Colon Carcinoma Metastatic in the Brain (tissue), 2 donors: ENCODE measurements around a stretch of chr2.

- PRO-cap, 2 experiments = no peak in any of the 2 experiments
These were observed 156.6 kb downstream of the NBAS start for GRCh38 chr2:15404422-15404957.

DNA sequence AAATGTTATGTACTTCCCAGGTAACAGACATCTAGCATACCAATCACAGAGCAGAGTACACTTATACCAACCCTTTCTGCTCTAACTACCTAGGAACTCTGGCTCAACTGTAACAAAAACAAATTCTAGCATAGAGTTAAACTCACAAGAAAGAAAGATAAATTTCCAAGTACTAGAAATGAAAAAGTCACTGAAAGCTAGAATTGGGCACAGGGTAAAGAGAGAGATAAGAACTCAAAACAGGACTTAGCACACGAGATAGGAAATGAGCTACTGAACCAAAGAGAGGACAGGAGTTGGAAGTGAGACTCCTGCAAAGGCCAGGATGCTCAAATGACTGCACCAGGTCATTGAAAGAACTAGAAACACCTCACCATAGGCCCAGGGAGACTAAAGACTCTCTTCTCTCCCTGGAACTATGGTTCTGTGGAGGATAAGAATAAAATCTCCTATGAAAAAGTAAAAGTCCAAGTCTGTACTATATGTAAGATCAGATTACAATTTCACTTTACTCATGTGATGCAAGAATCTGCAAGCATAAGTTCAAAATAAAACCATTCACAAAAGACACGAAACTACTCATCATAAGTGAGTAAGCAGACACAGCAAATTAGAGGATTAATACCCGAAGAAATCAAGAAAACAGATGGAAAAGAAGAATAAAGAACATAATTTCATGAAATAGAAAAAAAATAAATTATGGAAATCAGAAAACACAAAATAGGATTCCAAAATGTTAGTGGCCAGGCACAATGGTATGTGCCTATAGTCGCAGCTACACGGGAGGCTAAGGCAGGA, 6.6 kb downstream of the NBAS start:
- PRO-cap, 2 experiments = no peak in any of the 2 experiments

GRCh38 chr2:15629865-15630278, 38.2 kb downstream of the DDX1 start:
- PRO-cap, 2 experiments = no peak in any of the 2 experiments

DNA sequence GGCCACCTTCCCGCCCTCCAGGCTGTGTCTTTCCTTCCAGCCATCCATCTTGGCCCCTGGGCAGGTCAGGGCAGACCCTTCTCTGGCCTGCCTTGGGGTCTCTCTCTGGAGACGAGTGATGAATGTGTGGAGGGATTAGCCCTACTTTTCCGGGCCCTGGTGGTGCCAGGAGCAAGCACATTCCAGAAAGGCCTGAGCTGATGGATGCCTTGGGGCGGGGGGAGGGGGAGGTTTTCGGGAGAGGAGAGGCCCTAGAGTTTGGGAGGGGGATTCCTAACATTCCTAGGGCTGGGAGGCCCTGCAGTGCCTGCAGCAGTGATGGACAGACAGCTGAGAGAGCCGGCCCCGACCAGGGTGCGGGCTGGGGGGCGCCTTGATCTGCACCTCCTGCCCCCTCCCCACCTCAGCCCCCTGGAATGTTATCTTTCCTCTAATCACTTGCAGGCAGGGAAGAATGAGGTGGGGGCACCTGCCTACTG, 156.1 kb downstream of the DDX1 start:
- PRO-cap, 2 experiments = no peak in any of the 2 experiments

DNA sequence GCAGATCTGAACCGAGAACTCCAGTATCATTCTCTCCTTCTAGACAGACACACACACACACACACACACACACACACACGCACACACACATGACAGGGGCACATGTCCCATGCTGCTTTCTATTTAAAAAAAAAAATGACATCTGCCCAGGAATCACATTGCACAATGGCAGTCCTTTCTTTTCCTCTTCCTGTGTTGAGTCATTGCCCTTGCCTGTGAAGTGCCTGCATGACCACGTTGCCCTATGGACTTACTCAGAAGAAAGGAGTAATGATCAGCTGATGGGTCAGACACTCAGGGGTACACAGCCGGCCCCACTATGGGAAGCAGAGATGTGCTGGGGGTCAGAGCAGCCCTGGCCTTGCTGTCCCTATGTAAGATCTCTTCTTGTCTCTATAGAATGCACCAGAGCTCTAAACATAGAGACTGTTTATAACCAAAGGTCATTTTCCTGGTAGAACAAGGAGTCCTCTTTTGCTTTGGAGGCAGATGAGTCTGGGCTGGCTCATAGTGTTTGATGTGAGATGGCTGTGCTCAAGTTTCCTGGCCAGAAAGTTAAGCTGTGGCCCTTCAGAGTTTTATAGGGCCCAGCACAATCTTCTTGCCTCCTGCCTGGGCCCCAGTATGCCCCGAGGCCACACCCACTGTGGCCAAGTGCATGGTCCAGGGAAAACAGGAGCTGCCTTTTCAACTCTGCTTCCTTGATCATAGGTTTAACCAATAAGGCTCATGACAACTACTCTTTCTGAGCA, 66.0 kb downstream of the MYCN start:
- PRO-cap, 2 experiments = no peak in any of the 2 experiments

DNA sequence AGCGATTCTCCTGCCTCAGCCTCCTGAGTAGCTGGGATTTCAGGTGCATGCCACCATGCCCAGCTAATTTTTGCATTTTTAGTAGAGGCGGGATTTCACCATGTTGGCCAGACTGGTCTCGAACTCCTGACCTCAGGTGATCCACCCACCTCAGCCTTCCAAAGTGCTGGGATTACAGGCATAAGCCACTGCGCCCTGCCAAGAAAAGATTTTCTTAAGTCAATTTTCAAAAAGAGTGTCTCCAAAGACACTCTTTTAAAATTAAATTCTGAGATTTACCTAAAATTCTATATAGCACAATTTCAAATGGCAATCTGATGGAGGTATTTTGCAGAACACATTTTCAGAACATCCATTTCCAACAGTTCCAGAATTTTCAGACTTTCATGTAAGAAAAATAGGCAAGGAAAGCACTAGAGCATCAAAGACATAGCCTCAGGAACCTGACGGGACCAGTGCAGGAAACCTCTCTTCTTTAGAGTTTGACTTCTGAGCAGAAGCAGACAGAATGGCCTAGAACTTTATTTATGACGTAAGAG, 117.9 kb downstream of the CYRIA start:
- PRO-cap, 2 experiments = no peak in any of the 2 experiments

- PRO-cap, 2 experiments = no peak in any of the 2 experiments
These were observed 81.6 kb downstream of the CYRIA start for GRCh38 chr2:16583810-16584582.

DNA sequence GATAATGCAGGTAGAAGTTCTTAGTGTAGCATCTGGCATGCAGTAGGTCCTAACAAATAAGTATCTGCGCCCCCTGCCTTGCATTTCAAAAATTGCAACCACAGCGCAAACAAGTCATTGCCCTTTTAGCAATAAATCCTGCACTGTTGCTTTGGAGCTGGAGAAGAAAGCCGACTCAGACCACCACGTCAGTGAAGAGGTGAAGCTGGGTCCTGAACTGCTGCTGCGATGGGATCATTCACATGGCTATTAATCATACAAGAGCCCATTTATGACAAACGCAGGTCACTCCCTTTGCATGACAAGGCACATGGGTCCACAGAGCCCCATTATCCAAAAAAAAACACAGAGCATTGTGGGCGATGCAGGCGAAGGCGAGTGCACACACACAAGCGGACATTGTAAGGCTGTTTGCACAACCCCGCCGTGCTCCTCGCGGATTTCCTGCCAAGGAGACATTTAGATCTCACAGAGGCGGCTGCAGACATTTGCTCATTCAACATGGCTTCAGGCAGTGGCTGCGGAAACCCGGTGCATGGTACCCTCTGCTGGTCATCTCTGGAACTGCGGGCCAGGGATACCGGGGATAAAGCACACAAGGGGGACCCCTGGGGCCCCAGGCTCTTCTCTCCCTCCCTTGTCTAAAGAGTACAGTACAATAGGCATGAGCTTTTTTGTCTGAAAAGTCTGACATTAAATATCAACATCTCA, 56.8 kb downstream of the CYRIA start:
- PRO-cap, 2 experiments = no peak in any of the 2 experiments

DNA sequence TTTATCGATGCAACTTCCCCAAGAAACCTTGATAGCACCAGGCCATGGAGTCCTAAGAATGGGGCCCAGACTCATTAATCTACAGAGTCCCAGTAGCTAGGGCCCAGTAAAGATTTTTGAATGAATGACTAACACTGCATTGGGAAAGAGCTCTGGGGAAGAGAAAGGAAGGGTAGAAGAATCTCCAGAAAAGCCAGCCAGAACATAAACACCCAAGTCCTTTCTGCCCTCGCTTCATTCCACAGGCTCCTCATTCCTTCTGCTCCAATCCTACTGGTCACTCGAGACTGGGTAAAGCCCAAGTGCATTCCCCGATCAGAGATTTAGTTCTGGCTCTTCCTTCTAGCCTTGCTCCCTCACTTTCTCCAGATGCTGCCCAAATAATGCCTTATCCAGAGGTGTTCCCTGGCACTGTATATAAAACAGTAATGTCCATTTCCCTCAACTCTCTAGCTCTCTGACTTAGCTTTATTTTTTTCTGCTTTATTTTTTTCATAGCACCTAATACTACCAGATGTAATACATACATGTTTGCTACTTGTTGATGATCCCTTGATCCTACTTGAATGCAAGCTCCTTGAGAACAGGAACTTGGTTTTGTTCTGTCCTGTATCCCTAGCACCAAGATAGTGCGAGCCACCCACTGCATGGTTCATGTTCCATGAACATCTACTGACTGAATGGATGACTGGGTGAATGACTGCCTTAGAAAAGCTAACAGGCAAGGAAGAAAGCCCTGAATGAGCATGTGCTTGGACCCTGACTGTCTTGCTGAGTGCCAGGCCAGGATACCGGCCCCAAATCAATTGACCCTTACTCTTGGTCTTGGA, 44.1 kb downstream of the CYRIA start:
- PRO-cap, 2 experiments = no peak in any of the 2 experiments

- PRO-cap, 2 experiments = no peak in any of the 2 experiments
These were observed 15.2 kb downstream of the CYRIA start for GRCh38 chr2:16650341-16650964.

DNA sequence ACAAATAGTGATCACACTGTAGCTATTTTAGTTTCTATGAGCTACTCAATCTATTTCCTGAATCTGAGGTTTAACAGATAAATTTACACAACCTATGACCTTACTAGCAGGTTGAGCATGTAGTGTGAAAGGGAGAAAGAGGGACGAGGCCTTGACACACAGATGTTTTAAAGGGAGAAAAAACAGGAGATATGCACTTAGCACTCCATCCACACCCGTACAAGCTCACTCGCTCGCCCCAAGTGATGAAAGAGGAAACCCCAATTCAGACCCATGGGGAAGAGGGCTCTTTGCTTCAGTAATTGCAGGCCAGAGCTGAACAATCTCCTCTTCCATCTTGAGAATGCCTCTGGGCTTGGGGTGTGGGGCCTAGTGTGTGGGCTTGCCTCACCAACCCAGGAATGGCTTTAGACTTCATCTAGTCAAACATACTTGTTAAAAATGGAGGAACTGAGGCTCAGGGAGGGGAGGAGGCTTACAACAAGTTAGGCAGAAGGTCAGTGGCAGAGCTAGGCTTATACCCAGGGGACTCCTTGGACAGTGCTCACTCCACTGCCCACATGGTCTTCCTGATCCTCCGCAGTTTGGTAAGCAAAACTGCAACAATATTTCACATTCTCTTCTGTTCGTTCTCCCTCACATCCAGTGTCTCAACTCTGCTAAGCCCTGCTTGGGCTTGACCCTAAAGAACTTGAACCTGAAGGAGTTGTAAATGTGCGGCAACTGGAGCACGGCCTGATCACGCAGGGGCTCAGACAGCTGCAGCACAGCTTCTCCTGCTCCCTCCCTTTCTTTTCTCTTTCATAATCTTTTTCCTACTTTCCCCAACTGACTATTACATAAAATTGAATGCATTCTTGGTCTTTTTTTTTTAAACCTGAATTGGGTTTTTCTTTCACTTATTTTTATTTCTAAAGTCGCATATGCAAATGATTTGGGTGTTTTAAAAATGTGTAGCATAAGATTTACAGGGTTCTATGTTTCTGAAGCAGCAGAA, 10.4 kb downstream of the CYRIA start:
- PRO-cap, 2 experiments = no peak in any of the 2 experiments

GRCh38 chr2:16660826-16661101, 4.9 kb downstream of the CYRIA start:
- PRO-cap, 2 experiments = no peak in any of the 2 experiments

DNA sequence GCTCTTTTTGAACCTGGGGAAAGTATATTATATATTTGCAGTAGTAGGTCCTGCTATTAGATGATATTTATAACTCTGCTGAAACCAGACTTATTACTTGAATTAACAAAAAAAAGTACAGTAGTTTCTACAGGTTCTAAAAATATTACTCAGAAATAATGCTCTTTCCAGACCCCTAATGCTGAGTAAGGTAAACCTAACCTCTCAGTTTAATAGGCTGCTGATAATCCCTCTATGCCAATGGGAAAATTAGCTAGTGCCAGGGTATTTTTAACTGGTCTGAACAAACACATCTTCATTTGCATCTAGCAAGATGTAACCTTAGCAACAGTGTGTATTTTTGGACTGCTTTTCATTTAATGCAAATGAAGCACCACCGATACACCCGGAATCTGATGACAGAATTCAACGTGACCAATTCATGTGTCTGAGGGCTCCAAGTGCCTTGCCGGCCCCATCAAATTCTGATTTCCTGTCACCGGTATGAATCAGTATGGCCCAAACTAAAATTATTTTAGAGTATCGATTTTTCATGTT, 47.3 kb upstream of the CYRIA start:
- PRO-cap, 2 experiments = no peak in any of the 2 experiments

DNA sequence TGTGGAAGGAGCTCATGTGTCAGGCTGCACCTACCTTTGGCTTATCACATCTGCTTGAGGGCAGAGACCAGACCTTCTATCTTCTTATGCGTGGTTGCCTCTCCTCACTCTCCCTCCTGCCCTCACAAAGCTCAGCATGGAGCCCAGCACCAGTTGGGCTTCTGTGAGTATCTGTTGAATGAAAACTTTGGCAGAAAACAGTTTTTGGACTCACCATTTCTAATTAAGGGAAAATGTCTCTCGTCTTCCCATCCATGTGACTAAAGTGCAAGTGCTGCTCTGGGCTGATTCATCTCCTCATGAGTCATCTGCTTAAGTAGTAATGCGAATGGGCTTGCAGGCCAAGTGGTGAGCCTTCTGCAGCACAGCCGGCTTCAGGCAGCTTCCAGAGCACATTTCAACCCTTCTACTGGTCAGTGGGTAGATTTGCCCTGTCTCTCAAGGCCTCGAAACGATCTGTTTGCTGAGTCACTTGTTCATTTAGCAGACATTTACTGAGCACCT, 102.6 kb downstream of the VSNL1 start:
- PRO-cap, 2 experiments = no peak in any of the 2 experiments

DNA sequence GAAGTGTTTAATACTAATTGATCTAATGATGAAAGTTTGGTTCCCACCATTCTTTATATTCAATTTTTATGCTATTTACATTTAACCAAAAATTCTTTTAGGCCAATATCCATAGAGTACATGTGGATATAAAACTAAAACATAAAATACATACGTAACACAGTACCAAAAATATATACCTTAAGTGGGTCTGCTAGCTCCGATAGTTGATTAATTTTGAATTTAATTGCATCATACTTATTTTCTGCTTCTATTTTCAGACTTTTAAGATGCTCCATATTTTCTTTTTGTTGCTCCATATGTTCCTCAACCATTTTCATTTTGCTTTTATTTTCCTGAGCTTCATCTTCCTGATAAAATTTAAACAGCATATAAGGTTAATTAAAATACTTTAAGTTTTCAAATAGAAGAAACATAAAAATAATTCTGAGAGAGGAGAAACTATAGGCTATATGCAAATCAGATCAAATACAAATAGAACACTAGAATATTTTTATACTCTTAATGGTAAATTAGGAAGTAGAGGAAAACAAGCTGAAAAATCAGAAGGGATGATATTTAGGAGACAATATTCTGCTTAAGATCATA, 53.5 kb downstream of the SMC6 start:
- PRO-cap, 2 experiments = no peak in any of the 2 experiments

DNA sequence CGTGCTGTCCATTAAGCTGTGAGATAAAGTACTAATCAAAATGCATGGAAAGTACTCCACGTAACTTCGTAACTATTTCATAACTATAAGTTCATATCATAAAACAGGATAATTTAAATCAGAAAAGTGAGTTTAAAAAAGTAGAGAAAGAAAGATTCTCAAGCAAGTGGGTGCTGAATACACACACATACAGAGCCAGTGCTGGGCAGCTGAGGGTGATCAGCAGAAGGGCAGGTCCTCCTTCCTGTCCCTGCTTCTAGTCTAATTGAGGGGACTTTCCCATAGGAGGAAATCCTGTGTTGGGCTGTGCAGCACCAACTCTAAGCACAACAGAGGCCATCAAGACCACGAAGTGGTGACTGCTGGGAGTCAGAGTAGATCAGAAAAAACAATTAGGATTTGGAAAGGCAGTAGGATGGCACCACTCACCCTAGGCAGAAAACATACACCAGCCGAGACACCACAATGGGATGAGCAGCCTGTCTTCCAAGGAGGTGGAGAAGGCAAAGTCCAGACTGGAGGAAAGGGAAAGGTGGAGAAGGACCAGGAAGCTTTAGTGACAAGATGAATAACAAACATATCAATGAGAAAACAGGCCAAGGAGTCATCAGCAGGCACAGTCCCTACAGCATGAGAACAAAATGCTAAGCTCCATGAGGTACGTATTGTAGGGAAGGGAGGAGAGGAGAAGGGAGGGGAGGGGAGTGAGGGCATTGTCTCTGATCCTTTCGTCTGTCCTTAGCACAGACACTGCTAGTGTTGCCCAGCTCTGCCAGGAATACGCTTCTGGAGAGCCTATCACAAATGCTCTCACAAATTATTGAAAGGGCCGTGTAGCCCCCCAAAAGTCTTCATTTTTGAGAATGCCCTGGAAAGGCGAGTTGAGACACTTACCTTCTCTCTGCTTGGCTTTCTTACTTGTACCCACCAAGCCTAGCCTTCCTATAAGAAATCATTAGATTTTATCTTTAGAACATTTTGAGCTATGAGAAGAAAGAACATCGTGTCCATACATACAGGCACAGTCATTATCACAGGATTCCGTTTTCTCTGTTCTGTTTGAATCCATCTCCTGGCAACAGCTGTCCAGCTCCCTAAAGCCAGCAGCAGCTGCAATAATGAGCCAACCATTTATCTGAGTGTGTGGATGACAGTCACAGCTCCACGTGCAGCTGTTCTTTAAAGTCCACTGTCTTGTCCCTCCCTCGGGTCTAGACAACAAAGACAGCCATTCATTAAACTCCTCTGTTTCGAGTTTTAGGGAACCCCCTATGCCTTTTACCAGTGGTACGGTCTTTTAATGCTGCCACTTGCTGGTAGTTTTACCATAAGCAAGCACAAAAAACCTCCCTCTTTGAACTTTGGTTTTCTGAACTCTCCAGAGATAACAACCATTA, 16.6 kb upstream of the MSGN1 start:
- PRO-cap, 2 experiments = no peak in any of the 2 experiments

GRCh38 chr2:18299400-18299894, 261.0 kb downstream of the RDH14 start:
- PRO-cap, 2 experiments = no peak in any of the 2 experiments

- PRO-cap, 2 experiments = no peak in any of the 2 experiments
These were observed 146.0 kb upstream of the OSR1 start for GRCh38 chr2:19504425-19504882.

- PRO-cap, 2 experiments = no peak in any of the 2 experiments
These were observed 190.2 kb downstream of the TTC32 start for GRCh38 chr2:19711406-19712178.

DNA sequence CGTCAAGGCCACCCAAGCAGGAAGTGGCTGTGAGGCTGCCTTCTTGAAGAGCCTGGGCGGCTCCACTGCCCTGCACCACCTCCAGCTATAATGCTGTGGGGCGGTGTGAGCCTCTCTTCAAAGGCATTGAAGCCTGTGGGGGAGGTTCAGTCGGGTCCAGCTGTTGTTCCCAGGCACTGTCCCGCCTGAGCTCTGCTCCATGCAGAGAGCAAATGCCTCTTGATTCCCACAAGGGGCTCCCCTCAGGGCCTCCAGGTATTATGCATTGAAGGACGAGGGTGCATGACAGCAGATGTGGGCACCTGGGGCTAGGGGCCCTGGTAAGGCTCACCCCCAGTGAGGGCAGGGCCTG, 29.5 kb upstream of the LAPTM4A start:
- PRO-cap, 2 experiments = no peak in any of the 2 experiments